Ascending aorta (tissue), 1 donor: Measurements from ENCODE around the genes SHANK2, KRTAP5-8, DEFB131B, IL18BP, FOLR3 and INPPL1.

DNA sequence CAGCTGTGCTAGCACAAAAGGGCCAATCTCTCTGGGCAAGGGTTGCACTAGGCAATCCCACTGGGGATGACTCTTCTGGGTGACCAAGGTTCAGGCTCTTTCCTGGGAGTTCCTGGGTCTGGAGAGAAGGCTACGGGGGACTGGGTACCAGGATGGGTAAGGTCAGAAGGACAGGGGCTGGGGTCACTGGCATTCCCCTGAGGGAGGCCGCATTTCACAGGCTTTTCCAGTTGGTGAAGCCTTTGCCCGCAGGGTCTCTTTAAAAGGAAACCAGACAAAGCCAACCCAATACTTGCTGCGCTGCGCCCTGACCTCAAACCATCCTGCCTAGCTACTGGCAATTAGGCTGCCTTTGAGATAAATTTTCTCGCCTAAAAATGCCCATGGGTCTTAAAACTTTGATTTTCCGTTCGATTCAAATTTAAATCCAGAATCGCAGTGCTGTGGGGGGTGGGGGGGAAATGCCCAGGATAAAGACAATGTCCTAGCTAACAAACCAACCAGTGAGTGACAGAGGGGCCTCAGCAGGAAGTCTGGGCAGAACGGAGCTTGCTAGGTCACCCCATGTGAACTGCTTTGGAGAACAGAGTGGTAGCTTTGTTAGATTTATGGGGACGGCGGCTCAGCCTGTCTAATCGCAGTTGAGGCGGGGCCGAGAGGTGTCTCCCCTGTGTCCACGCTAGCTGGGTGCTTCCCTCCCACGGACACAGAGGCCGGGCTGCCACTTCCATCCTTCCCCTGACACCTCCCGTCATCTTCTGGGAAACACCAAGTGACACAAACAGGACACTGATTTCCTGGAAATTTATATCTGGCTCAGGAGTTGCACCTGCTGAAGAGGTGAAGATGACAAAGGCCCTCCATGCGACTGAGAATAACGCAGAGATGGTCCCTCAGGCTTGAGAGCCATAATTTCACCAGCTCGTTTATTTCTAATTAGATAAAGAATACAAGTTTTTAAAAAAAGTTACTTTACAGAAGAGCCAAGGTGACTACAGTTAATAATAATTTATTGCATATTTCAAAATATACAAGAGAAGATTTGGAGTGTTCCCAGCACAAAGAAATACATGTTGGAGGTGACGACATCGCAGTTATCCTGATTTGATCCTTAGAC, 243.9 kb downstream of the CTTN start:
- PRO-cap = no peak

DNA sequence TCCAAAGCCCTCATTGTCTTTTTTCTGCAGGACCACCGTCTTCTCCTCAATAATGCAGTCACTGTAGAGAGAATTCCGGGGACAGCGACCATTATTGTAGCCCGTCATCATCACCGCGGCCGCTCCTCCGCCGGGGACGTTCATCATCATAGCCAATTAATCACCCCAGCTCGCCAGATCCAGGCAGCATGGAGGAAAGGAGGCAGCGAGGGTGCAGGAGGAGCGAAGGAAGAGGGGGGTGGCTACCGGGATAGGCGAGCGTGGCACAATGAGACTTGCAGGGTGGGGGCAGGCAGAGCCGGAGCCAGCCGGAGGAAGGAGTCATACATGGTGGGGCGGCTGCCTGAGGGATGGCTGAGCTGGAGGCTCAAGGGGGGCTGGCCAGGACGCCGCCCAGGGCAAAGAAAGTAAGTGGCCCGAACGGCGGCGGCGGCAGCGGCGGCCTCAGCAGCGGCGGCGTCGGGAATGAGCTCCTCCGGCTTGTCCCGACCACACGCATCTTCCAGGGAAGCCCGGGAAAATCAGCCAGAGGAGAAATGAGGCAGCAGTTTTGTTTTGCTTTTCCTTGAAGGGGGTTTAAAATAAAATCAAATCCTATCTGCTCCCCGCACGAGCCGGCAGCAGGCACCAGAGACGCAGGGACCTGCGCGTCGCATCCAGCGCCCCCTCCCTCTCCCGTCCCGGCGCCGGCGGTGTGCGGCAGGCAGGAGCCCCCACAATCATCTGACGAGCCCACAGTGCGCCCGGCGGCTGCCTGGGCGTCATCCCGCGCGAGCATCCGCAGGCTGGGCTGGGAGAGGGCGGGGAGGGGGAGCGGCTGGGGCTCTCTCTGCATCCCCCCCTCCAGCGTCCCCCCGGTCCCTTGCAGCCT, 263.5 kb downstream of the CTTN start:
- PRO-cap = no peak

- PRO-cap = no peak
These were observed 315.5 kb downstream of the CTTN start for GRCh38 chr11:70713871-70714146.

DNA sequence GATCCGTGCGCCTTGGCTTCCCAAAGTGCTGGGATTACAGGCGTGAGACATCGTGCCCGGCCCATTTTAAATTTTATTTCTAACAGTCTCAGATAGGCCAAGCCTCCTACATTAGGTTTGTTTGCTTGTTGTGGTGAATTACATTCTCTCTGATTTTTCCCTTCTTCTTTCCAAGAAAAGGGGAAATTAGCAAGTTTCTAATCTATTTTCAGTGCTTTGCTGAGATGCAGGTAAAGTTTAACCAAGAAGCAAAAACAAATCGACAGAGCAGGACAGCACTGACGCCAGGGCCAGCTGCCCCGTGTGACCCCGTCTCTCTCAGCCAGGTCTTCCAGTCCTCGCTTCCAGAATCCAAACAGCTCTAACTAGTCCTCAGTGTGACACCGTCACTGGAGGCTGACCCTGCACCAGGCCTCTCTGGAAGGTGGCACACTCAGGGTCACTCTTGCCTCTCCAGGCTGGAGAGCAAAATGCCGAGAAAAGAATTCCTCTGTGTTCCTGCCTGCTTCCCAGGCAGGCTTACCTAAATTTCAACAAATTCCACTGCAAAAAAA, 44.9 kb downstream of the SHANK2 start:
- PRO-cap = no peak

DNA sequence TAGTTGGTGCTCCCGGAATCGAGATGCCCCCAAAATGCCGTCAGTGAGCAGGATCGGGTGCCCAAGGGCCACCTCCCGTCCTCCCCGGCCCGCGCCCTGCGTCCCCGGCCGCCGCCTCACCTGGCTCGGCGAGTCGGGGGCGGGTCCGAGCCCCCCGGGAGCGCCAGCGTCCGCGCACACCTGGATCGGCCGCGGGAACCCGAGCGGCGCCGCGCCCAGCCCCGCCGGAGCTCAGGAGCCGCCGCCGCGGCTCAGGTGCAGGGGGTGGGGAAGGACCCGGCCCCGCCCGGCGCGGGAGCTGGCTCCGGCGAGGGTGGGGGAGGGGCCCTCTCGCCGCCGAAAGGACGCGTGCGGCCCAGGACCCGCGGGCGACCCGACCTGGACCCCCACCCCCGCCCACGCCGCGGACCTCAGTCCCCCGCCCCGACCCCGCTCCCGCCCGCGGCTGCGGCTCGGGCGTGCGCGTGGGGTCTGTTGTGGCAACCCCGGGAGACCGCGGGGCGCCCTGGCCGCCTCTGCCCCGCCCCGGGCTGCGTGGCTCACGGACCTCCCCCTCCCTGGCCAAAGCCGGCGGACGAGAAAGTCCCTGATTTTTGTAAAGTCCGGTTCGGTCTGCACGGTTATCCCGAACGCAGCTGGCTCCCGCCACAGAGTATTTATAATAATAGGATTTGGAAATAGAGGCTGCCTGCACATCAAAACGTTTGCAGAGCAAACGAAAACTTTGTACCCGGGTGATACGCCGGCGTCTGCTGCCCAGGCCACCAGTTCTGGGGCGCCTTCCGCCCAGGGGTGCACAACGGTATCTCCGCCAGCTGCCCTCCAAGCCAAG, at the start of gene SHANK2:
SHANK2 (minus strand) TSS at position 273 of the 832 bp plus-strand sequence.
- PRO-cap = no peak

- PRO-cap = unidirectional peak, plus-strand start at chr11:71299624
These were observed 47.0 kb upstream of the SHANK2 start for GRCh38 chr11:71299344-71299741.

GRCh38 chr11:71421332-71421764, 26.8 kb downstream of the DHCR7 start:
- PRO-cap = no peak

GRCh38 chr11:71454628-71455070, 1.6 kb downstream of the NADSYN1 start:
- PRO-cap = no peak

DNA sequence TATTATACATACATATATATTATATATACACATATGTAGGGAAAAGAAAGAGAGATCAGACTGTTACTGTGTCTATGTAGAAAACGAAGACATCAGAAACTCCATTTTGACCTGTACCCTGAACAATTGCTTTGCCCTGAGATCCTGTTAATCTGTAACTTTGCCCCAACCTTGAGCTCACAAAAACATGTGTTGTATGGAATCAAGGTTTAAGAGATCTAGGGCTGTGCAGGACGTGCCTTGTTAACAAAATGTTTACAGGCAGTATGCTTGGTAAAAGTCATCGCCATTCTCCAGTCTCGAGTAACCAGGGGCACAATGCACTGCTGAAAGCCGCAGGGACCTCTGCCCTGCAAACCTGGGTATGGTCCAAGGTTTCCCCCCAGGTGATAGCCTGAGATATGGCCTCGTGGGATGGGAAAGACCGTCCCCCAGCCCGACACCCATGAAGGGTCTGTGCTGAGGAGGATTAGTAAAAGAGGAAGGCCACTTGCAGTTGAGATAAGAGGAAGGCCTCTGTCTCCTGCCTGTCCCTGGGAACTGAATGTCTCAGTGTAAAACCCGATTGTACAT, 3.1 kb upstream of the KRTAP5-8 start:
- PRO-cap = no peak

DNA sequence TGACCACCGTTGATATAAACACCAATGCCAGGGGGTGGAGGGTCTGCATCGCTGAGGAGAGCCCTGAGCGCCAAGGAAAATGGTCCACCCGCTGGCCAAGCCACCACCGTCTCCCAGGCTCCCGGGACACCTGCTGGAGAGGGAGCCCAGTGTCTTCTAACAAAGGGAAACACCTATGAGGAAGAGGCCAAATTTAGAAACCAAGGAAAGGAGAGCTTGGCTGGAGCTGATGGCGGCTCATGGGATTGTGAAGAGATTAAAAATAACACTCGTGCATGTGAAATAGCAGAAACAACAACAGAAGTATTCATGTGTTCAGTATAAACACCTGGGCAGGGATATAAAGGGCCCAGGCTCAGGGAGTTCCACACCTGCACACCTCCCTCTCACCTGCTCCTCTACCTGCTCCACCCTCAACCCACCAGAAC, at the start of gene KRTAP5-8:
KRTAP5-8 (plus strand) TSS at position 399 of the 428 bp plus-strand sequence.
- PRO-cap = no peak

- PRO-cap = no peak
These were observed at the start of gene DEFB131B for GRCh38 chr11:71878386-71878645. DEFB131B (plus strand) TSS chr11:71878453.

- PRO-cap = no peak
These were observed 22.9 kb downstream of the DEFB131B start for GRCh38 chr11:71901092-71901713.

- PRO-cap = no peak
These were observed at the start of gene IL18BP for GRCh38 chr11:71998525-71999454. IL18BP (plus strand) TSS chr11:71998909.

GRCh38 chr11:72018780-72019086, 20.0 kb downstream of the IL18BP start:
- PRO-cap = no peak

- PRO-cap = no peak
These were observed 964 bp downstream of the ANAPC15 start for GRCh38 chr11:72111561-72111900.

DNA sequence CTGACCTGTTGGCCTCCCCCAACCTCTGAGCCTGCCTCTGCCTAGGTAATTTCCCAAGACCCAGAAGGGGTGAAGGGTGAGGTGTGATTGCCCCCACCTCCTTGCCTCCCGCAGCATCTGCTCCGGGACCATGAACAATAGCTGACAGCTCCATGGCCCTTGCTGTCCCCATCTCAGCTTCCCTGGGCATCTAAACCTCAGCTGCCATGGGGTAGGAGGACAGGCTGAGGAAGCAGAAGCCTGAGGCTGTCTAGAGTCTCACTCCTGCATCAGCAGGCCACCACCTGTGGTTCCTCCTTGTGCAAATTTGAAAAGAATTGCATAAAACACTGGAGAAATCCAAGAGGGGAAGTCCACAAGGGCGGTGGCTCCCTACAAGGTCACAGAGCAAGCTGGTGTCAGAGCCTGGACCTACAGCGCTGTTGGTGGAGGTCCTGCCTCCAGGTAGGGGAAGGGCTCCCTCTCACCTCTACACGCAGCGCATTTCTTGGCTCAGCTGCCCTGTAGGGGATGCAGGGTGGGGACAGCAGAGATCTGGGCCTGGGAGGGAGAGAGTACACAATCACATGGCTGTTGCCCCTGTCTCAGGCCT, at the start of gene FOLR3:
FOLR3 (plus strand) TSS at position 401 of the 592 bp plus-strand sequence.
- PRO-cap = no peak

DNA sequence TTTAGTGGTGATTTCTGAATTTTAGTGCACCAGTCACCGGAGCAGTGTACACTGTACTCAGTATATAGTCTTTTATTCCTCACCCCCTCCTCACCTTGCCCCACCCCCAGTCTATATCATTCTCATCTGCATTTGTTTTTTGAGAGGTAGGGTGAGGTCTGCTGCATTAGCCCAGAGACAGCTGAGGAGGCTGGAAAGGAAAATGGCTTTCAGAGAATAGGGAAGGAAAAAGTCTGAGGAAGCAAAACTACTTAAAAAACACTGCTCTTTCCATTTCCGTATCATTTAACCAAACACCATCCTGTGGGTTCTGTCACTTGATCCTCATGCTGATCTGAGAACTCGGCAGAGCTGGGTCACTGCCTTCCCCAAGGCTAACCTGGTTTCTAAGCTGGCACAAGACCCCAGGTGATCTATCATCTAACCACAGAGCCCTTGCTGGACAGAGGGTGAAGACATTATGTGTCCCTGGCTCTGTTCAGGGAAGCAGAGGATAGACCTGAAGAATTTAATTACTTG, 1.2 kb downstream of the FOLR2 start:
- PRO-cap = no peak

- PRO-cap = unidirectional peak, minus-strand start at chr11:72224754
These were observed at the start of gene INPPL1 for GRCh38 chr11:72224544-72225645. INPPL1 (plus strand) TSS chr11:72224767.

GRCh38 chr11:72483761-72484268, 49.5 kb upstream of the CLPB start:
- PRO-cap = no peak

- PRO-cap = no peak
These were observed 17.4 kb downstream of the PDE2A start for GRCh38 chr11:72656803-72657286.